Omental fat pad (tissue), 4 donors: ENCODE measurements around a stretch of chr15.

GRCh38 chr15:77154994-77155567 lies 84.2 kb upstream of the TSPAN3 start:
- PRO-cap: no peak
- RAMPAGE, long total RNA, 4 experiments: no peak in any of the 4 experiments

GRCh38 chr15:77155568-77156404 lies 84.9 kb upstream of the TSPAN3 start:
- PRO-cap: no peak
- RAMPAGE, long total RNA, 4 experiments: no peak in any of the 4 experiments

- PRO-cap: no peak
- RAMPAGE, long total RNA, 4 experiments: no peak in any of the 4 experiments
Observed at GRCh38 chr15:77158103-77159075, 87.5 kb upstream of the TSPAN3 start.

- PRO-cap: no peak
- RAMPAGE, long total RNA, 4 experiments: no peak in any of the 4 experiments
Observed at GRCh38 chr15:77596848-77597413, 35.8 kb downstream of the LINGO1 start.

DNA sequence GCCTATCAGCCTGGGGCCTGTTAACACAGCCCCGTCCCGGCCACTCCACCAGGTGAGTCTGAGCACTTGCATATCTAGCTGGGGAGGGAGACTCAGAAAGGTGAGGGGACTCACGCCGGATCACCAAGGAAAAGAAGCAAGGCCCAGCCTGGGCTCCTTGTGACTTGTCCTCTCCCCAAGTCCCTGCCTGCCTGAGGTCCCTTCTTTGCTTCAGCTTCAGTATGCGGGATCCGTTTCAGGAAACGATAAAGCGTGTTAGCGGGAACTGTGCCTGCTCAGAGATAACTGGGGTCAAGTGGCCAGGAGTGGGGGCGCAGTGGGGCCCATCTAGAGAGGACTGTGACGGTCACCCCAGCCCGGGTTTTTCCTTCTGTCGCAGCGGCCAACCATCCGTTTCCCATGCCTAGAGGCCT lies 10.3 kb downstream of the LINGO1 start:
- PRO-cap: no peak
- RAMPAGE, long total RNA, 4 experiments: no peak in any of the 4 experiments

DNA sequence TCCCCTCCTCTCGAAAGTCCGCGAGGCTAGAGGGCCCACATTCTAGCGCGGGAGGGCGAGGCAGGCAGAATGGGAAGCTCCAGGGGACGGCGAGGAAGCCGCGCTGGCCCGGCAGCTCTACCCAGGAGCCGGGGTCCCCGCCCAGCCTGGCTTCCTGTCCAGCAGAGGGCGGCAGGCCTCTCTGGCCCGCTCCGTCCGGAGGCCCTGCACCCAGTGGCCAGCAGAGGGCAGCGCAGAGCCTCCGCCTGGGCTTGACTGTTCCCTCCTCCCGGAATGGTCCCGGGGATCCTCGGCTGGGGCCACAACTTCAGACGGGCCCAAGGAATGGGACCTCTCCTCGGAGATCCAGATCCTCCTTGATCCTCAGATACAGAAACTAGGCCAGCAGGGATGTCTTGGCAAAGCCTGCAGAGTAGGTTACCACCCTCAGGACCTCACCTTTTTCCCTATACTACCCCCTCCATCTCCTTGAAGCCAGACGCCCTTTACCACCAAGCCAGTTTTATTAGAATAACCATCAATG lies 798 bp upstream of the LINGO1 start:
- PRO-cap: no peak
- RAMPAGE, long total RNA, 4 experiments: no peak in any of the 4 experiments

GRCh38 chr15:77943904-77944811 lies 133.4 kb downstream of the TBC1D2B start:
- PRO-cap: no peak
- RAMPAGE, long total RNA, 4 experiments: no peak in any of the 4 experiments

GRCh38 chr15:77987218-77987519 lies 90.3 kb downstream of the TBC1D2B start:
- PRO-cap: no peak
- RAMPAGE, long total RNA, 4 experiments: no peak in any of the 4 experiments

GRCh38 chr15:78007827-78008566 lies 69.5 kb downstream of the TBC1D2B start:
- PRO-cap: no peak
- RAMPAGE, long total RNA, 4 experiments: no peak in any of the 4 experiments

- PRO-cap: no peak
- RAMPAGE, long total RNA, 4 experiments: no peak in any of the 4 experiments
Observed at GRCh38 chr15:78043376-78043705, 34.2 kb downstream of the TBC1D2B start.

- PRO-cap: no peak
- RAMPAGE, long total RNA, 4 experiments: no peak in any of the 4 experiments
Observed at GRCh38 chr15:78054950-78055305, 22.6 kb downstream of the TBC1D2B start.

GRCh38 chr15:78066002-78066753 lies 11.3 kb downstream of the TBC1D2B start:
- PRO-cap: no peak
- RAMPAGE, long total RNA, 4 experiments: no peak in any of the 4 experiments

DNA sequence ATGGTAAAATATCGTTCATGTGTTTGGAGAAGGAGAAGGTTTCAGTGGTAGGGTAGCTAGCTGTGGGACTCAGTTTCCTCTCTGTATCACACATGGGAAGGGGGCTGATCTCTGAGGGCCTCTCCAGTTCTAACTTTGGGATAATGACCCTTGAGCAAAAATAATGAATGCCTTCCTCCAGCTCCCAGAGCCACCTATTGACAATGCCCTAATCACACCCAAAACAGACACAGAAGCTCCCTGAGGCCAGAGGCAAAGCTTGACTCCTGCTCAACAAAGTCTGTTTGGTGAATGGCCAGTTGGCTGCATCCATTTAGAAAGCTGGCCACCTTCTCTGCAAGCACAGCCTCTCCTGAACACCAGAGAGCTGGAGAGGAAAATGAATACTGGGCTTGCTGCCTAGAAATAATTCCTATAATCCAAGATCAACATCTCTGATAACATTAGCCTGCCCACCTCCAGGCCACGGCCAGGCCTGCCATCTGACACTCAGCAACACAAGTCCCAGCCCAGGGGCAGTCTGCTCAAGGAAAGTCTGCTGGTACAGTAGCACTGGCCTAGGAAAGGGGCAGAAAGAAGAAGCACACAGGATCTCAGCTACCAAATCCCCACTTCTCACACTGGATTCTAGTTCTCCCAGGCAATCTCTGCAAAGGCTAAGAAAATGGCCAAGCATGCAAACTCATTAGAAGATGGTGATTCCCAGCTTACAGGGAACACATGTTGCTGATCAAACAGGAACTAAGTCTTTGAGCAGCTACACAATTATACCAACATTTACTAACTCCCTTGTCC lies 10.2 kb downstream of the TBC1D2B start:
- PRO-cap: no peak
- RAMPAGE, long total RNA, 4 experiments: no peak in any of the 4 experiments

DNA sequence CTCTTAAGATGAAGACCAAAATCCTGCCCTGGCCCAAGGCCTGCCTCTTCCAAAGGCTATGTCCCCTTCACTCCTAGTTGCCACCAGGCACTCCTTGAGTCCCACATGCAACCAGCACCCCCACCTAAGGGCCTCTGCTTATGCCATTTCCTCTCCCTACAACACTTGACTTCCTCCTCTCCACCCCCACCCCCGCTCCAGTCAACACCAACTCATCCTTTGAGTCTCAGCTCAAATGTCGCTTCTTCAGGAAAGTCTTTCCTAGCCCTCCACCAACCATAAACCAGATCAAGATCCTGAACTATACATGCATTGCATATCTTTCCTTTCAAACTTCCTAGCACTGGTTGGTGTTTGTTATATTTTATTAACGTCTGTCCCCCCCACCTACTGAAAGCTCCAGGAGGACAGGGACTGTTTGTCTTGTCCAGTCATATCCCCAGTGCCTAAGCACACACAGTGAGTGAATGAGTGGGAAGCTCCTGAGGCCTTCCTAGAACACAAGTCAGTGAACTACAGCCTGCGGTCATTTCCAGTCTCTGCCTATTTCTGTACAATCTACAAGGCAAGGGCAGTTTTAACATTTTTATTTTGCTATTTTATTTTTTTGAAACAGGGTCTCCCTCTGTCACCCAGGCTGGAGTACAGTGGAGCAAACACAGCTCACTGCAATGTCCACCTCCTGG lies 7.3 kb downstream of the TBC1D2B start:
- PRO-cap: no peak
- RAMPAGE, long total RNA, 4 experiments: no peak in any of the 4 experiments

GRCh38 chr15:78082351-78082825 lies 4.9 kb upstream of the TBC1D2B start:
- PRO-cap: no peak
- RAMPAGE, long total RNA, 4 experiments: no peak in any of the 4 experiments

DNA sequence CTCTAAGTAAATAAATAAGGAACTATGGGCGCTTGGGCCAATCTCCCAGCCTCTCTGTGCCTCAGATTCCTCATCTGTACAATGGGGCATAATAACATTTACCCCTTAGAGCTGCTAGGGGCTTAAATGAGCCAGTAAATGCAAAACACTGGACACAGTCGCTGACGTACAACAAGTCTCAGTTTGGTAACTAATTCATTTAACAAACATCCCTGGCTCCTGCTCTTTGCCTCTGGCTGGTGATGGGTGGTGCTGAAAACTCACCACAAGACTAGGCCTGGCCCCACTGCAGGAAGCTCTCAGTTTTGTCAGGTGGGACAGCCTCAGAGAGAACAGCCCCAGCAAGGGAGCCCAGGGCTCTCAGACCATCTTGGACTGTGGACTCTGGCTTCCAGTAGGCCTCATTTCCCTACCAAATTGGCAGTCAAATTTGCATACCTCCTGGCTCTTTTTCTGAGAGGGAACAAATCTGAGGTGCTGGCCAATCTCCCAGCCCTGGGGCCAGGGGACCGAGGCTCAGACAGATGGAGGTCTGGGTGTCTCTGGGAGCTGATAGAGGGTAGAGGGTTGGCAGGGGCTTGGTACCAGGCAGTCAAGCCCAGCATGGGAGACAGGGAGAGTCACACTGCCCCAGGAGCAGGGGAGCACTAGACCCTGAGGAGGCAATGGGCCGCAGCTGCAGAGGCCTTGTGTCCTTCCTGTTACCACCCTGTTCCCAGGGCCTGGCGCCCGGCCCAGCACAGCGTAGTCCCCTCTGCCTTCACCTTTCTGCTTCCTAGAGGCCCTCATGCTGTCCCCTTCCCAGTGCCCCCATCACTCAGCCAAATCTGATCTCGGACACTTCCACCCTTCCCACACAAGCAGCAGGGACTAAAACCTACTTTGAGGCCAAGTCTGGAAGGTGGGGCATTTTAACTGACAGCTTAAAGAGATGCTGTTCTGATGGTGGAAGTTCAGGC lies 6.6 kb upstream of the TBC1D2B start:
- PRO-cap: no peak
- RAMPAGE, long total RNA, 4 experiments: no peak in any of the 4 experiments

DNA sequence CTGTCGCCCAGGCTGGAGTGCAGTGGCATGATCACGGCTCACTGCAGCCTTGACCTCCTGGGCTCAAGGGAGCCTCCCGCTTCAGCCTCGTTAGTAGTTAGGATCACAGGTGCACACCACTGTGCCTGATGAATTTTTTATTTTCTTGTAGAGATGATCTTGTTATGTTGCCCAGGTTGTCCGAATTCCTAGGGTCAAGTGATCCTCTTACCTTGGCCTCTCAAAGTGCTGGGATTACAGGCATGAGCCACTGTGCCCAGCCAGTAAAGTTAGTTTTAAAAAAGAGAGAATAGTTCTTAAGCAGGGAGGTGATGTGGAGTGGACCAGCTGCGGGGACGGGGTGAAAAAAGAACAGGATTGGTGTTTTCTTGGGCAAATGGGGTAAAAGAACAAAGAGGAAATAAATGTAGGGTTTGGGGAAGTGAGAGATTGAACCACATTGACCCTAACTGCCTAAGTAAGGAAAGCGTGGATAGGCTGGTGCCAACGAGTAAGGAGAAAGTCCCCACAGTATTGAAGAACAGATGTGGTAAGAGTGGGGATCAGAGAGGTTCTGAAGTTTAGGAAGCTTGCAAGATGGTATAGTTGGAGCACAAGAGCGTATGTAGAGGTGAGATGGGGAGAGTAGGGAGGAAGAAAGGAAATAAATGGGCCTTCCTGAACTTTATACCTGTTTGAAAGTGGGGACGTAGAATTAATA lies 16.9 kb downstream of the IREB2 start:
- PRO-cap: no peak
- RAMPAGE, long total RNA, 4 experiments: no peak in any of the 4 experiments

DNA sequence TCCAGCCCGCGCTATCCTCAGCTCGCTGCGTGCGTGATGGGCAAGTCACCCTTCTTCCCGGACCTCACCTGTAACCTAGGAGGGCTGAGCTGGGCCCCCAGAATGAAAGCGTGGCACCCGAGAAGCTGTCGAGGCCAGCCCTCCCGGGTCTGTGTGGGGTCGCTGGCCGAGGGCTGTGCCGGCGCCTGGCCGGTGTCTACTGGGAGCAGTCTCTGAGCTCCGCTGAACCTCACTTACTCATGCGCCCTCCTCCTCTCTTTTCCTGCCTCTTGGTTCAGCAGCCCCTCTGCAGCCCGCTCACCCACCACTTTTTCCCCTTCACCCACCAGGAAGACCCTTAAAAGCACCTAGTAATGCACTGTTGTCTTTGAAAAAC lies 405 bp downstream of the HYKK start:
- PRO-cap: no peak
- RAMPAGE, long total RNA, 4 experiments: no peak in any of the 4 experiments

- PRO-cap: no peak
- RAMPAGE, long total RNA, 4 experiments: no peak in any of the 4 experiments
Observed at GRCh38 chr15:78877281-78877825, 4.7 kb downstream of the MORF4L1 start.

DNA sequence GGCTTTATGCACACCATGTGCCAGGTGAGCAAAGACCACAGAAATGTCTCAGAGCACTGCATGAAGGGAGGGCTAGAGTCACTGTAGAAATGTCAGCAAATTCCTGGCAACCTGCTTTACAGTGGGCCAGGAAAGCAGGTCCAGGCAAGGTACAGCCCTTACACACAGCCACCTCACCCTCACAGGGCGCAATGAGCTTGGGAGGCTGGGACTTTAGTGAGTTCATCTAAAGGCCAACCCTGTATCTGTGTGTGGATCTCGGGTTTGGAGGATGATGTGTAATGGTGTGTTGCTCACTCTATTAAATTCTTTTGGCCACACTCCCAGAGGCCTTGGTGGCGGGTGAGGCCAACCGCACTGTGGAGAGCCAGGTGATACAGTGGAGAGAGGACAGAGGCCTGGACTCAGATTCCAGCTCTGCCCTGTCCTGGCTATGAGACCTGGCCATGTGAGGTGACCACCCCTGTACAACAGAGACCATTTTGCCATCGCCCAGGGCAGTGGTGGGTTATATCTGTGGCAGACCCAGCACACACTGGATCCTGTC lies 13.9 kb downstream of the CTSH start:
- PRO-cap: no peak
- RAMPAGE, long total RNA, 4 experiments: no peak in any of the 4 experiments